ENCODE measurements around the genes PDK1 and SP3.

DNA sequence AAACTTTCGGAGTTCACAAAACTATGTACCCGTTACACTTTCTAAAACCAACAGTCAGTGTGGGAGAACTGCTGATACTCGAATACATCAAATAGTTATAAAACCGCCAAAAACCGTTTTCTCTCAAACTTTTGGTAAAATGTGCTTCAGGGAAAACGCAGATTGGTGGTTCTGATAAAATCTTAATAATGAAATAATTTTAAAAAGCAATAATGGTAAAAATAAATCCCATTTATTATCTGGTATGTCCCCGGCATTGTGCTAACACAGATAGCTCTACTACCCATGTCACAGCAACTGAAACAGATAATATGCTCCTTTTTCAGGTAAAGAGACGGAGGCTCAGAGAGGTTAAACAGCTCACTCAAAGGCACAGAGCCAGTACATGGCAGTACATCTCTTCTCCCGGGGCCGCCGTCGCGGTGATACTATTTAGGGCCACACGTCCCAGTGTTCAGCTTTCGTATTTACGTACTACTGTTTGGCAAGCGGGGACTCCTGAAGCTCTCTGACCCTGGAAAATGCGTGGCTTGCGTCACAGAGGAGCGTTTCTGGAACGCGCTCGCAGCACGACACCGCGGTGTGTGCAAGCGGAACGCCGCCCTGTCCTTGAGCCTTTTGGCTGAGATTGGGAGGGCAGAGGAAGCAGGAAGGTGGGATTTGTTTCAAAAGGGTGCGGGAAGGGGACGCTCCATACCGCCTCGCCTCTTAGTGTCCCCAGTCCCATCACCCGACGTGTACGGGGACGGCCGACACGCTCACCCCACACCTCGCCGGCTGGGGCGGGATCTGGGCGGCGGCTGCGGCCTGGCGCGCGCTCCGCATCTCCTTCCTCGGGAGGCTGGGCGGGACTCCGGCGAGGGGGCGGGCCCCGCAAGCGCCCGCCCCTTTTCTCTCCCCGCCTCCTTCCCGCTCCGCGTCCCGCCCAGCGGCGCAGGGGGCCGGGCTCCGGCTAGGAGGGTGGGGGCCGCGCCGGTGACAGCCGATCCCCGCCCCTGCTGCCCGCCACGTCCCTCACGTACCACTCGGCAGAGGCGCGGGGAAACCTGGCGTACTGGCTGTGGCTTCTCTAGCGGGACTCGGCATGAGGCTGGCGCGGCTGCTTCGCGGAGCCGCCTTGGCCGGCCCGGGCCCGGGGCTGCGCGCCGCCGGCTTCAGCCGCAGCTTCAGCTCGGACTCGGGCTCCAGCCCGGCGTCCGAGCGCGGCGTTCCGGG, at the start of gene PDK1:
Gene PDK1 (plus strand): TSS at position 1,024 of the 1,215 bp plus-strand sequence.
- PRO-cap: bidirectional peak, plus-strand start at position 612 of the sequence, minus-strand start at position 582 of the sequence; bidirectional peak, plus-strand start at position 955 of the sequence, minus-strand start at position 804 of the sequence
- RAMPAGE, long total RNA, 4 experiments: no peak in any of the 4 experiments

DNA sequence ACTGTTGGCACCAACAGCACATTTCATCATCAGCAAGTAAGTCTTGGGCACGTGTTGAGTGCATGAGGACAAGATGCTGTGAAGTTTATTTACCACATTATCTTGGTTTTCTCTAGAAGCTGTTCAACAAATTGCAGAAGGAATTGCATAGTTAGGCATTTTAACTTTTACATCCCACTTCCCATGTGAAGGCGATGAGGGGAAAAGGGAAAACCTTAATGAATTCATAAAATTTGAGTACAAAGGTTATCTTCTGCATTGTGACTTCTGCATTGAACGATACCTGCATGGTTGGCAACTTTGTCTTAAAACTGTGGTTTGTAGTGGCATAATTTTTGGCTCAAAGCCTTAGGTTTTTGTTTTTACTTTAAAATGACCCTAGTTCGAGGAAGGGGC, 947 bp downstream of the PDK1 start:
- PRO-cap: no peak
- RAMPAGE, long total RNA, 4 experiments: no peak in any of the 4 experiments

DNA sequence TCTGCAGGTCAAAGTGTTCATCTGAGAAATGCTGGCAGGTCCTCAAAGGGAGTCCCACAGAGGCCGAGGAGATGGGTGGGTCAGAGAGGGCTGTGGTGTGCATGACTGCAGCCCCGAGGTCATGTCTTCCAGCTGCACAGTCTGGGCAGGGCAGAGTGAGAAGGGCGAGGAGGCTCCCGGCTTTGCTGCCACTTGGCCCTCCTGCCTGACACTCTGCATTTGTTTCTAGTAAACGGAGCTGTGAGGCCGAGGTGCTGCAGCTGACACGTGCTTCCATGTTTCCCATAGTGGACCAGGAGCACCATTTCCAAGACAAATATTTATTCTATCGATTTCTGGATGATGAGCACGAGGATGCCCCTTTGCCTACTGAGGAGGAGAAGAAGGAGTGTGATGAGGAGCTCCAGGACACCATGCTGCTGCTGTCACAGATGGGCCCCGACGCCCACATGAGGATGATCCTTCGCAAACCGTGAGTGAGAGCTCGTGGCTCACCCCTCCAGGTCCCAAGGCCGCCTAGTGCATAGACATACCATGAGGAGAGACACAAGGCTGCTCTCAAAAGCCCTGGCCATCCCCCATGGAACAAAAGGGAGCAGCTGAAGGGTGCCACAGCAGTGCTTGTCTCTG, 108.6 kb upstream of the MAP3K20 start:
- PRO-cap: no peak
- RAMPAGE, long total RNA, 4 experiments: no peak in any of the 4 experiments

GRCh38 chr2:173000057-173000241, 75.7 kb upstream of the MAP3K20 start:
- PRO-cap: no peak
- RAMPAGE, long total RNA, 4 experiments: no peak in any of the 4 experiments

DNA sequence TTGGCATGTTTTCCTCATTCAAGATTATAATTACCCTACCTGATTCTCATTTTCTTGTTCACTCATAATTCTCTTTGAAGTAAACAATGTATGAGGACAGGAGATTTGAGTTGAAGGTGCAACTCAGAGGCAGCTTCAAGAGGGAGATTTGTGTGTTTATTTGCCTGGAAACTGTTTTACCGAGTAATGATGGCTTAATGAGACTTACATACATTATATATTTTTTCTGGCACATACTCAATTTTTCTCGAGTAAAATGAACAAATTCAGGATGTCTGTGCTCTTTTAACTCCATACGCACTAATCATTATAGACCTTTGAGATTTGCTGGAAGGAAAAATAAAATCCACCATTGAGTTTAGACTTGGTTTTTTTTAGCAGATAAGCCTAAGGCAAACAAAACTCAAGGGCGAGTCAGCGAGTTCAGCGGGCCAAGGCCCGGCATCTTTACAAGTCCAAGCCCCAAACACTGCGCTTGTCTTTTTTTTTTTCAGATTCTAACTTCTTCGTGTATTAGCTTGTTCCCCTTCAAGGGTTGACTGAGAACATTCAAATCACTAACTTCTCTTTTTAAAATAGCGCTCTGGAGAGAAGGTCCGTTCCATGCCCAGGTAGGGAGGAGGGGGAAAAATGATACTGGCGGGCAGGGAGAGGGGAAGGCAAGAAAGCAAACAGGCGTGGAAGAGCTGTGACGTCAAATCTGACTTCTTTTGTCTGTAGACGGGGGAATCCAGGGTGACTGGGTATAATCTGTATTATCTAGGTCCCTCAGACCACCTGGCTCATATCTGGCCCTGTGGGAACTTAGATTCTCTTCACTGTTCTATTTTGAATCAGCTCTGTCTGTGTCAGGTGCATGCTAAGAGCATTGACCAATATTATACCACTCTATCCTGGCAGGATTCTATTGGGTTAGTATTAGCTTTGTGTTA, 72.7 kb upstream of the MAP3K20 start:
- PRO-cap: no peak
- RAMPAGE, long total RNA, 4 experiments: no peak in any of the 4 experiments

DNA sequence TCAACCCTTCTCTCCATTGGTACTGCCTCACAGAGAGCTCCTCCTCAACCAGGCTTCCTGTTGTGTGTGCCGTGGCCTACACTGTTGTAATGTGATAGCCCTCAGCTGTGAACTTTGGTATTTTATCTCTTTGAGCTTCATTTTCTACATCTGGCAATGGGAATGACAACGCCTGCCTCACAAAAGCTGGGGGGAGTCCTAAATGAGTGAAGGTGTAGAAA, 16.9 kb upstream of the MAP3K20 start:
- PRO-cap: no peak
- RAMPAGE, long total RNA, 4 experiments: no peak in any of the 4 experiments

- PRO-cap: bidirectional peak, plus-strand start at chr2:173086800, minus-strand start at chr2:173086807
- RAMPAGE, long total RNA, 4 experiments: no peak in any of the 4 experiments
These were observed 10.9 kb downstream of the MAP3K20 start for GRCh38 chr2:173086523-173086978.

- PRO-cap: no peak
- RAMPAGE, long total RNA, 4 experiments: no peak in any of the 4 experiments
These were observed 59.3 kb downstream of the MAP3K20 start for GRCh38 chr2:173134744-173135568.

GRCh38 chr2:173220964-173221638, 133.6 kb upstream of the CDCA7 start:
- PRO-cap: no peak
- RAMPAGE, long total RNA, 4 experiments: start-site peak on the plus strand in 1 of 4 experiments, at chr2:173221178-173221525 at its widest, 109 to 1,102 reads per replicate

- PRO-cap: no peak
- RAMPAGE, long total RNA, 4 experiments: no peak in any of the 4 experiments
These were observed 131.1 kb upstream of the CDCA7 start for GRCh38 chr2:173223511-173223993.

GRCh38 chr2:173287433-173287949, 67.2 kb upstream of the CDCA7 start:
- PRO-cap: bidirectional peak, plus-strand start at chr2:173287872, minus-strand start at chr2:173287693
- RAMPAGE, long total RNA, 4 experiments: no peak in any of the 4 experiments

- PRO-cap: no peak
- RAMPAGE, long total RNA, 4 experiments: no peak in any of the 4 experiments
These were observed 216.7 kb downstream of the CDCA7 start for GRCh38 chr2:173571053-173572017.

DNA sequence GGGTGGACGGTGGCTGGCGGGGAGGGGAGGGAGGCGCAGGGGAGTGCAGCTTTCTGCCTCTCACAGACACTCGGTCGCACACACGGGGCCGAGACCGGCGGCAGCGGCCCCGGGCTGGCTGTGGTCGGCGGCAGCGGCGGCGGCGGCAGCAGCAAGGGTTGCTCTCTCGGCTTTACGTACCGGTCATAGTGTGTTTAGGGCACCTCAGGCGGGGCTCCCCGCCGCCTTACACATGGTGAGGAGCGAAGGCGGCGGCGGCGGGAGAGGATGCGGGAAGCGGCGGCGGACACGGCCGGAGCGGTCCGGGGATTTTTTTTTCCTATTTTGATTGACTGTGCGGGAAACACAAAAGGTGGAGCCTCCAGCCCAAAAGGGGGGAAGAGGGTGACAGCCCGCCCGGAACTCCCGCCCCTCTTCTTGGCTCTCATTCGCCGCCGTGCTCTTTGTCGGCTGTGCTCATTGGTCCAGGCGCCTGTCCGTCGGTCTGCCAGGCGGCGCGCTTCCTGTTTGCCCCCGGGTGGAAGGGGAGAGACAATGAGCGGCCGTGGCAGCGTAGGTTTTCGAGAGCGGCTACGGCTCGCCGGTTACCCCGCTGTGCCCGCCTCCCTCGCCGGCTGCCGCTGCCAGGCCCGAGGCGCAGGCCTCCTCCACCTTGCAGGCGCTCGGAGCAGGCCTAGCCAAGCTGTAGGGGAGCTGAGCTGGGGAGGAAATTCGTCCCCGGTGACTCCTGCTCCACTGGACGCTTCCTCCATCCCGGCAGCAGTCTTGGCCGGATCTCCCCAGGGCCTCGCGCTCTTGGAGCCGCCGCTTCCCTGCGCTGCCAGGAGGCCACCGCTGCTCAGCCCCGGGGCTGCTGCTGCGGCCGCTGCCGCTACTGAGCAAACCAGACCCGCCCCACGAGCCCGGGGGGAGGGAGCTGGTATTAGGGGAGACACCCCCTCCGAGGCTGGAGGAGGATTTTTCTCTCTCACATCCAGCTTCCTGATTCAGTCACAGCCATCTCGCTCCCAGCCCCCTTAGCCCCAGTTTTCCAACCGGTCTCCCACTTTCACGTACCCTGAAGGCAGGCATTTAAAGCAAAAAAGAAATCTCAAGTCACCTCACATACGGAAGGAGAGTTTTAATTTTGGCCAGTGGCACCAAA, at the start of gene SP3:
Gene SP3 (minus strand): TSS at position 389 of the 1,144 bp plus-strand sequence.
- PRO-cap: bidirectional peak, plus-strand start at position 504 of the sequence, minus-strand start at position 321 of the sequence; bidirectional peak, plus-strand start at position 759 of the sequence, minus-strand start at position 767 of the sequence; bidirectional peak, plus-strand start at position 989 of the sequence, minus-strand start at position 896 of the sequence
- RAMPAGE, long total RNA, 4 experiments: start-site peak on the minus strand in 2 of 4 experiments, centred at positions 320 to 878 of the sequence, 20 to 88 reads per replicate

- PRO-cap: no peak
- RAMPAGE, long total RNA, 4 experiments: no peak in any of the 4 experiments
These were observed 8.7 kb downstream of the WIPF1 start for GRCh38 chr2:174588674-174589511.

DNA sequence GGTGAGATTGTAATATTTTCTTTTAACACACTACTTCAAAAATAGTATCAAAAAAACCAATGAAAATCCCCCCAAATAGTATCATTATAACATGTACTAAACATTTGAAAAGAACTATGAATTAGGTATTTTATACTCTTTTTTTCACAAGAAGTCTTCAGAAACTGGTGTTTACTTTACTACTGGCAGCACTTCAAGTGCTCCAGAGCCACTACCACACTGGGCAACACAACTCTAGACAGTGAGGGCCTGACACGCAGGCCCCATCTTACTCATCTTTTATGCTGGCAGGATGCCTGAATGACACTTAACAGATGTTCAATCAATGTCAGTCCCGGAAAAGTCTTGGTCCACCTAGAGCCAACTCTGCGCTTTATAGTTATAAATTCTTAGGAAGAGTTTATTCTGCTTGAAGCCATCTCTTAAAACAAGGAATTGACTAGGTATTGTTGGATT, 8.7 kb upstream of the WIPF1 start:
- PRO-cap: no peak
- RAMPAGE, long total RNA, 4 experiments: no peak in any of the 4 experiments

DNA sequence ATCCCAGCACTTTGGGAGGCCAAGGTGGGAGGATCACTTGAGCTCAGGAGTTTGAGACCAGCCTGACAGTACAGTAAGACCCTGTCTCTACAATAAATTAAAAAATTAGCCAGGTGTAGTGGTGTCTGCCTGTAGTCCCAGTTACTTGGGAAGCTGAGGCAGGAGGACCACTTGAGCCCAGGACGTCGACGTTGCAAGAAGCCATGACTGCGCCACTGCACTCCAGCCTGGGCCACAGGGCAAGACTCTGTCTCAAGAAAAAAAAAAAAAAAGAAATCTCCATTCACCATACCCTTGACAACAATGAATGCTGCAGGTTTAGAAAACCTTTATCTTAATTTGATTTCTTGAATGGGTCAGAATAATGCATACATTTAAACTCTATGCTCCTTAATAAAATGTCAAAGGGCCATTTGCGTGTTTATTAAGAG, 22.1 kb upstream of the WIPF1 start:
- PRO-cap: no peak
- RAMPAGE, long total RNA, 4 experiments: no peak in any of the 4 experiments

GRCh38 chr2:174633167-174634055, 35.8 kb upstream of the WIPF1 start:
- PRO-cap: unidirectional peak, plus-strand start at chr2:174633430; unidirectional peak, plus-strand start at chr2:174633439; unidirectional peak, minus-strand start at chr2:174633813
- RAMPAGE, long total RNA, 4 experiments: start-site peak on the minus strand in 1 of 4 experiments, at chr2:174633161-174633744 at its widest, 19 reads per replicate

DNA sequence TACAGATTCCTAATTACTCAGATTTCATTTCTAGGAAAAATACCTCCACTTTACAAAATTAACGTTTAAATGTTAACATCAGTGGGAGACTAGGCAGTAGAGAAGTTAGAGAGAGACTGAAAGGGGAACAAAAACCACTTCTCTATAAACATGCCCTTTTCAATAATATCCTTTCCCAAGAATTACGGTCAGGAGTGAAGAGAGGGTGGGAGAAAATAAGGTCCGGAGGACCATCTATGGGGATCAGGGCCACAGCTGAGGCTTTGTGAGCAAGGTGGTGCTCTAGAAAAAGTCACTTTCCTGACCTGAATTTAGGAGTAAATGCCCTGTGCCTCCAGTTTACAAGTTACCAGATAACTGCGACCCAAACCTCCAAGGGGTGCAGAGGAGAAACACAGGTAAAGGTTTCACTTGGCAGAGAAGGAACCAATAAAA, 65.3 kb upstream of the WIPF1 start:
- PRO-cap: no peak
- RAMPAGE, long total RNA, 4 experiments: no peak in any of the 4 experiments

GRCh38 chr2:174682480-174683461, 81.5 kb downstream of the CHRNA1 start:
- PRO-cap: bidirectional peak, plus-strand start at chr2:174683071, minus-strand start at chr2:174682913
- RAMPAGE, long total RNA, 4 experiments: start-site peak on the minus strand in 3 of 4 experiments, at chr2:174682842-174682919 at its widest, 27 to 129 reads per replicate

GRCh38 chr2:175028129-175028611, 23.0 kb upstream of the CHN1 start:
- PRO-cap: no peak
- RAMPAGE, long total RNA, 4 experiments: no peak in any of the 4 experiments

All from gastroesophageal sphincter (tissue), 4 donors.